Trachea (tissue), 1 donor: ENCODE results near the genes FBXL3, SLAIN1 and OBI1.

DNA sequence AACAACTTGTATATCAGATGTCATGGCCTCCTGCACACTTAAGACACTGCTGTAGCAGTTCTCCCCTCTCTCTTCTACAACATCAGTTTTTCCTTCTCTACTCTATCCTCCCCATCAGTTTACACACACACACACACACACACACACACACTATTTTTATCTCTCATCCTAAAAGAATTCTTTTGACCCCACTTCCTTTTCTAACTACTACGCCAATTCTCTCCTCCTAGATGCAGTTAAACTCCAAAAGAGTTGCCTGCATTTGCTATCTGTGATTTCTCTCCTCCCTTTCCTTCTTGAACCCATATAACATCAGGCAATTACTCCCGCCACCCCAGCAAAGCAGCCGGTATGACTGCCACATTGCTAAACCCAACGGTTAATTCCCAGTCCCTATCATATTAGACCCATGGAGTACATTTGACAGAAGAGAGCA, 90.9 kb downstream of the TBC1D4 start:
- PRO-cap = no peak

DNA sequence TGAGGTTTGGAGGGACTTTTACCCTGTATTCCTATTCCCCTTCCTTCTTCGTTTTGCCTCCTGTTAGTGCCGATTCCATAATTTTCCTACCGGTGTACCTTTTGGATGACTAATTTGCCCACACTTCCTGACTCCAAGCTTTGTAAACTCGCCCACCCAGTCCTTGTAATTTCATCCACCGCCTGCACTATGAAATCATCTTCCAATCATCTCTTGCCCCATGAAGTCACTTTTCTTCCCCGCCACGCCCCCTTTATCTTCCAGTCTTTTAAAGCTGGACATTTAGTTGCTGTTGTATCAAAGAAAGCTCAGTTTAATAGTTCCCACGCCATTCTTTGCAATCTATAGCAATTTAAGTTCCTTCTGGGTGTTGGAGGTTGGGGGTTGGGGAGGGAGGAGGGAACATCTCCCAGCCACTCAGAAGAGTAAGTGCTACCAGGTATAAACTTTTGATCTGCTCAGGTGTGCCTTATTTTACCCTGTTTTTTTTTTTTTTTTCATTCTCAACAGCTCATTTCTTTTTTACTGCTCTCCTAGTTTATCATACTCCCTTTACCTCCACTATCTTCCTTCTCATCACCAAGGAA, 741 bp downstream of the UCHL3 start:
- PRO-cap = no peak

DNA sequence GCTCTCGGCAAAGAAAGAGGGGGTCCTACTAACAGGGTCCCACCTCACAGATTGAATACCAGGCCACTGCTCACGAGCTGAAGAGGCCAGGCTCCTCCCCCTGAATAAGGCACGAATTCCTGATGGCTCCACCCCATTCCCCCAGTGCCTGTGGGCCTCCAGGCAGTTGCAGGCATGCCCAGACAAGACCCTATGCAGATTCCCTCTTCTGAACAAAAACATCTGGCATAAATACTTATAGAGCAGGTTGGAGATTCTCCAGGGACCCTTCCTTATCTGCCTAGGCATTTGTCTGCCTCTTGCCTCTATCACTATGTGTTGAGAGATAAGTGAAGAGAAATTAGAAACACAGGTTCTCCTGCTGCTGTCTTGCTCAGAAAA, 364.2 kb downstream of the KCTD12 start:
- PRO-cap = no peak

- PRO-cap = no peak
Measured at GRCh38 chr13:76747144-76747602, 139.0 kb downstream of the KCTD12 start.

DNA sequence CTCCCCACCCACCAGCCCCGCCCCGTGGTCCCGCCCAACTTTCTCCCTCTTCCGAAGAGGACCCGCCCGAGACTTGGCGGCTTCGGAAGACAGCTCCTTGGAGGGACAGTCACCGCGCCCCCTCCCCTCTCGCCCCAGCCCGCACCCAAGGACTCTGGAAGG, 291 bp upstream of the KCTD12 start:
- PRO-cap = bidirectional peak, plus-strand start at position 85 of the sequence, minus-strand start outside the sequence

DNA sequence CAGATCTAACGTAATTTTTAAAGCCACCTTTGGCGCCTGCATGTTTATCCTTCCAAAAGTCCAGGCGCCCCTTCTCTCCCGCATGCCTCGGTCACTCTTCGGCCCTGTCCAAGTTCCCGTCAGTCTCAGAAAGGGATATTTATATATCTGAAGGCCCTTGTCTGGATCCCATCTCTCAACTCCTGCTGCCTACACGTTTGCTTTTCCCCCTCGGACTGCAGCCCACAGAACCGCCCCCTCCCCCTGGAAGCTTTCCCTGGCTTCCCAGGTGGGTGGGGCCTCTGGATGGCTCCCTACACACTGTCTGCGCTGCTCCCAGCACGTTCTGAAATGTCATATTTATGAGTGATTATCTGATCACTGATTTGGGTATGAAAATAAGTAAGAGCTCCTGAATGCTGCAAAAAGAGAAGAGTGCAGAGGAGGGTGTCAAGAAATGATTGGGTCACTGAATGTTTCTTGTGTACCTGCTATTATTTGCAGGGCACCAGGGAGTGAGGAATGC, 1.1 kb upstream of the KCTD12 start:
- PRO-cap = unidirectional peak, minus-strand start at position 217 of the sequence

- PRO-cap = bidirectional peak, plus-strand start at chr13:77027298, minus-strand start at chr13:77027153
Measured at GRCh38 chr13:77026969-77027712, at the start of gene FBXL3. FBXL3 (minus strand) TSS chr13:77027159.

- PRO-cap = unidirectional peak, minus-strand start at chr13:77048295
Measured at GRCh38 chr13:77047915-77048465, 21.0 kb upstream of the FBXL3 start.

DNA sequence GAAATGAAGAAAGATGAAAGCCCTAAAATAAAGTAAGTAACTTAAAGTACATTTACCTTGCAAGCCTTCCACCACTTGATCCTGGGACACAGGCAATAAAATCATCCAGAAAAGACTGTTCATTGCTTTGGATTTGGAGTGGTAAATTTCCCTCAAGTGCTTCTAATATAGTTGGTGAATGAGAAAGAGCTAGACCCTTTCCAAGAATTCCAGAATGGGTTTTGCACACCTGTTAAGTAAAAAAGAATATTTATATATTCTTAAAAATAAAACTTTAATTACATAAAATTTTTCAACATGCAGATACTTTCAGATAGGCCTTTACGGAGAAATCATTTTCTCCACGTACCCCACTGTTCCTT, 130.9 kb upstream of the FBXL3 start:
- PRO-cap = no peak

DNA sequence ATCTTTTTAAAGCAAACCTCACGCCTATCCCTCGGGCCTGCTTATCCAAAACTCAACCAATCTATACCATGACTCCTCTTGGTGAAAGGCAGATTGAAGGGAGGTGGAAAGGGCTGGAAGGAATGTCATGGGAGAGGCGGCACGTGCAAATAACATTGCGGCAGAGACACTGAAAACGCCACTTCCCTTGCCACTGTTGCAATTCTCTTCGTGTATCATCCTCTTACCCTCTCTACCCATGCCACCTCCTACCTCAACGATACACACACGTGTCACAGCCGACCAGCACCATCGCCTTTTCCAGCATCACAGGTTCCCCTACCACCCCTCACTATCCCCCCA, 1.0 kb downstream of the MYCBP2 start:
- PRO-cap = bidirectional peak, plus-strand start at position 201 of the sequence, minus-strand start at position 198 of the sequence

DNA sequence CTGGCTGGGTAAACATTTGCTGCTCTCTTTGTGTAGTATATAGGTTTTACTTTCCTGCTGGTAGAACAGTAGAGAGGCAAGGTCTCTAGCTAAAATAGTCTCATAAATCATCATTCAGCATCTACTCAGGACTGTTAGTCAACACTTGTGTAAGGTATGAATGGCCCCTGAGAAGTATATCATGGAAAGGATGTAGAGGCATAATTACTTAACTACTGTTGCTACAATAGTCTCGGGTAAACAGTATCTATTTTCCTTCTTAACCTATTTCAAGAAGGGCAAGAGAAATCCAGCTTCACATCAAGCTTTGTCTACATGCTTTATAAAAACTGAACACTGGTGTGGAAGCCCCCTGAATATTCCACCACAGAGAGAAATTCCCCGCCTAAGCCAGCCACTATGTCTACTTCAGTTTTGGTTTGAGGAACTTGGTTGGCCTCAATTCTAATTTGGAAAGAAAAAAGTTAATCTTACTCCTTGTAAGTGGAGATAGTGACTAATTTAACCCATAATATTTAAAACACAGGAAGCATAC, 18.4 kb upstream of the MYCBP2 start:
- PRO-cap = no peak

GRCh38 chr13:77697025-77697776, at the start of gene SLAIN1:
SLAIN1 (plus strand) TSS chr13:77697687.
- PRO-cap = bidirectional peak, plus-strand start at chr13:77697687, minus-strand start at chr13:77697442

- PRO-cap = no peak
Measured at GRCh38 chr13:77853676-77853889, 65.0 kb downstream of the EDNRB start.

DNA sequence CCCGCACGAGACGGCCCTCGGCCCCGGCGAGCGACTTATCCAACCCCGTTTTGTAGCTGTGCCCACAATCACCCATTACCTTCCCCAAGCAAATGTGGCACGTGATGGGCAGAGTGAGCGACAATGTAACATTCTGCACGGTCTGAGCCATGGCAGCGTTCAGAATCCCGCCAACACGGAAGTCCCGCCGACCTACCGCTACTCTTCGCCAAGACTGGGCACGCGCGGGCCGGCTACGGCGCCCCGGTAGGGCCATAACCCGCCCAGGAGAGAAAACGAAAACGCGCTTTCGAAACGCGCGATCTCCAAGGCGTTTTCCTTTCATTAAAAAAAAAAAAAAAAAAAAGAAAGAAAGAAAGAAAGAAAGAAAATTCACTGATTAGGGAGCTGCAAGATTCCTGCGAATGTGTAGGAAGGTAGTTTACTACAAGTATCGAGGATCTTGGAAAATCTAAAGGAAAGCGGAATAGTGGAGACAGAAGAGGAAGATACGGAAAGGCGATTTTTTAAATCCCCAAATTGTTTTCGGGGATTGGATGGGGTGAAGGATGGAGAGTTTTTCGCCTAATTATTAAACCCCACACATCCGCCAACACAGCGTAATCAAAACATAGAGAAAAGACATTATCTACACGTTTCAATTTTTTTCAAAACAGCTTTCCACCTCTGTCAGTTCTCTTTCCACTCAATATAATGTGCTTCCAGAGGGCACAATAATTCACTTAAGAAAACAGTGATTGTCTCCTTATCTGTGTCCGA, at the start of gene OBI1:
Gene OBI1 (minus strand): TSS at position 186 of the 759 bp plus-strand sequence.
- PRO-cap = no peak

GRCh38 chr13:78799558-78800011, 140.6 kb upstream of the OBI1 start:
- PRO-cap = no peak

DNA sequence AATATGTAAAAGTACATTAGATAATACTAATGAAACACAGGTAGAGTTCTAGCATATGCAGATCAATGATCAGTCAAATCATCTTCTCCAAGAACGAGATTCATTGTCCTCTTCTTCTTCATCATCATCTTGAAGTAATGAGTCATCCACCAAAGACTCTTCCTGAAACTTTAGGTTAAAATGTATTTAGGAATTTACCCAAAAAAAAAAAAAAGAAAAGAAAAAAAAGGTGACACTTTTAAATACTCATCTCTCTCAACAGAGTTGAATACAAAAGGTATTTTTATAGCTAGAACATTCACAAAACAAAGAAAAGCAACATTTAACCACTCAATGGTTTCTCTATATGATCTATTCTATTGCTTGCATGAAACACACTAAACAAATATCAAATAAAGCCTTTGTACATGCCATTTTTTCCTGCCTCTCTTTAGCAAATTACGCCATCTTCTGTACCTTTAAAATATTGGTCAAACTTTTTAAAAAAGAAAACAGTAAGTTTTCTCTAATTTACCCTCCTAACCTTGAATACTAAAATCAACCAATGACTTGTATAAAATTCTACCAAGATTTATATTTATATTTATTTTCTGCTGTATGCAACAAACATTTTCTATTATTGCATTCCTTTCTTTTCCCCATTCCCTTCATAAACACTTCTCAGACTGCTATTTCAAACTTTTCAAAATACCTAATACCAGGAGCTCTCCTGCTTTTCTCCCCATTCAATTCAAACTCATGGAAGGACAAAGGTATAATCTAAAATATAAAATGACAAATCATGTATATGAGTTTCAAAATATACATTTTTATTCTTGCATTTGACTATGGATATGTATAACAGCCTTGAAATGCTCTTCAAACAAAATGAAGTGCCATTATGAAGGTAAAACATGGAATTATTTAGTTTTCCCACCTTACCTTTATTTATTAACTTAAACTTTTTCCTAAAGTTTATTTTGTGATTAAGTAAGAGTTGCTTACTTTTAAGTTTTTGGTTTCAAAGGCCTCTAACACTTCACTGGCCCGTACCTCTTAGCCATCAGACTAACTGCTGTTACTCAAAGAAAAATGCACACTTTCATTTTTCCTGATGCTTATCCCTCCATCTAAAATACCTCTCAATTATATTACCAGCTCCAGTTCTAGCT, 85.1 kb downstream of the RBM26 start:
- PRO-cap = no peak

DNA sequence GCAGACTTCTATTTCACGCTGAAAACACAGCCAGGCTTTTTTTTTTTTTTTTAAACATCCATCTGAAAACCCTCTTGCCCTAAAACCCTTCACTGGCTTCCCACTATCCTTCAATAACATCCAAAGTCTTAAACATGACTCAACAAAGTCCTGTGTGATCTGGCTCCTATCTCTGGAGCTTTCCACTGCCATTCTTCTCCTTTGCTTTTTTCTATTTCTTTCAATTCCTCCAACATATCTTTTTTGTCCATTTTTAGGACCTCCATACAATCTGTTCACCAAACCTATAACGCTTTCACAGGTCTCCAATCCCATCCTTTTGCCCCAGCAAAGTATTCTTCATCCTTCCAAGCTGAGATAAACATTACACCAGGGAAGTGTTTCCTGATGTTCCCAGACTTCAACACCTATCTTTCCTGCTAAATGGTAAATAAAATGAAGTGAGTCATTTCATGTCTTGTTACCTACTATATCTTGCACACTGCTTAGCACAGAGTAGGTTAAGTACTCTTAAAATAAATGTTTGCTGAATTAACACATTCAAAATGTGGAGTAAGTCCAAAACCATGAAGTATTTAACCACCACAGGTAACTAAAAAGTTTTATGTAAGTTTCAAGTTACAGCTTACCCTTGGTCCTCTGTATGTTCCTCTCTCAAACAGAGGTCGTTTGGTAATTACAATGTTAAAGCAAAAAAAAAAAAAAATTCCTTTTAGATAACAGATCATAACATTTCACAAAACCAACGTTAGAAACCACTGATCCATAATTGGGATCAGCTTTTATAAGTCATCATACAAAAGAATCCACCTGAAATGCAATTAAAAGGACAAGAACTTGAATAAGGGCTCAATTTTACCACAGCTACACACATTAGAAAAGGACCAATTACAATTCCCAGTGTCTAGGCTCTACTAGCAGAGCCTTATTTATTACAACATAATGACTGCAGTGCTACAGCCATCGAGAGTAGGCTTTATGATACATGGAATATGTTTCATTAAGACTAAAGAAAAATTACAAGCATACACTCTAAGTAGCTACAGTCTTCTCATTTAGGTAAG, 3.3 kb downstream of the RBM26 start:
- PRO-cap = no peak

GRCh38 chr13:79663937-79664329, 183.0 kb downstream of the NDFIP2 start:
- PRO-cap = no peak

DNA sequence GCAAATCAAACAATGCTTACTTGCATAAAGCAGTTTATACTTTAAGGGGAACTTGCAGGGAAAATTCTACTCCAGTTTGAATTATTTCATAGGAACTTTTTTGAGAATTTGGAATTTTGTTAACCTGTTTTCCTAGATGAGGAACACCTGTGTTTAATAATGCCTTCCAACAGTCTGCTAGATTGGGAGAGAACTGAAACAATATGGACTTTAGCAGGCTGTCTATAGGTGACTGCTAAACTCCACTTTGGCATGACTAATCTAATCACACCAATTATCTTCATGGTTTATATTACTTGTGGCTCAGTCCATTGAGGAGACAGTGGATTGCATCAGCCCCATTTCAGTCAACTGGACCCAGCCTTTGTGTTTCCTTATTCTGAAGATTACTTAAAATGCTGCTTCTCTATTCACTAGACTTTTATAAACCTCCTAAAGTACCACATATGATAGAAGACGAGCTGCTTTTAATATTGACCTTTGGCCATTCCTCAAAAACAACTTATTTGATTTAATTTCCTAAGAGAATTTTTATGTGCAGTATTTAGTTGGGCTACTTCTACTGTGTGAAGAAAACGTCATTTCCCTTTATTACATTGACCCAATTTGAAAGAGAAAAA, 295.6 kb downstream of the NDFIP2 start:
- PRO-cap = no peak

DNA sequence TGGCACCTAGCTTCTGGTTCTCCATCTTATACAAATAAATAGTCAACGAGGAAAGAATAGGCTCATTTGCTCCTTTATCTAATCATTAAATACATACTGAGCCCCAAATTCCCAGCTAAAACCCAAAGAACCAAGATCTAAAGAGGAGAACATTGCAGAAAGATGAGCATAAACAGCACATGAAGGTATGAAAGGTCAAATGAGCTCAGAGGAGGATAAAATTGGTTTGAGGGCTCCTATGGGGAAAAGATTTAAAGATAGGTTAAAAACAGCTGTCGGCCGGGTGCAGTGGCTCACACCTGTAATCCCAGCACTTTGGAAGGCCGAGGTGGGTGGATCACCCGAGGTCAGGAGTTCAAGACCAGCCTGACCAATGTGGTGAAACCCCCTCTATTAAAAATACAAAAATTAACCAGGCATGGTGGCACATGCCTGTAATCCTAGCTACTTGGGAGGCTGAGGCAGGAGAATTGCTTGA, 184.3 kb downstream of the SPRY2 start:
- PRO-cap = unidirectional peak, plus-strand start at position 266 of the sequence